Subcutaneous preadipocyte (primary cell): ENCODE measurements around a stretch of chr6.

- CAGE, long polyA plus RNA: no peak
These were observed 62.6 kb downstream of the FAM120B start for GRCh38 chr6:170369021-170369710.

- CAGE, long polyA plus RNA: no peak
These were observed 994 bp downstream of the PDCD2 start for GRCh38 chr6:170583401-170583884.